Calu3 (cell line): Measurements from ENCODE around the gene PRKAG2.

GRCh38 chr7:151405450-151406067 is 4.3 kb downstream of the WDR86 start:
- PRO-cap, result no peak

DNA sequence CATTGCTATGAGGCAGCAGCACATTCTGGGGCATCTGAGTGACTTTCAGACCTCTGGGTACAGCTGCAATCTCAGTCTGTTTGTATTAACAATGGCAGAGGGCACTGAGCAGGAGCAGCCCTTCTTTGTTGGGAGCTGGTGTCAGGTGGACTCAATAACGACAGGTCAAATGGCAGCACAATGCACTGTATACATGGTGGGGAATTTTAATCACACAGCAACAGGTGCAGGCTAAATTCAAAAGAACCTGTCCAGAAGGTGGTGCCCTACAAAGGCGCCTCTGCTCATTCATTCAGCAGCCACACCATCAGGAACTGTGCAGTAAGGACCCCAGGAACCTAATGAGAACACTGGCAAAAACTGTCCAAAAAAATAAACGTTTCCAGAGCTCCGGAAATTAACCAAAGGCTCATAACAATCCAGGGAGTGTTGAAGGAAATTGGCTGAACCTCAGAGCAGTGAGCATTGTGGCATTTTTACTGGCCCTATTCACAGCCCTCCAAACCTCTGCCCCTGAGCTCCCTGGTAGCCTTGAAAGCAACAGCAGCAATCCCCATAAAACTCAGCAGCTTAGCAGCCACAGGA is 22.0 kb upstream of the CRYGN start:
- PRO-cap, result no peak

- PRO-cap, result no peak
Measured at GRCh38 chr7:151472721-151473302, 32.9 kb upstream of the CRYGN start.

- PRO-cap, result no peak
Measured at GRCh38 chr7:151560199-151560669, 40.5 kb upstream of the RHEB start.

DNA sequence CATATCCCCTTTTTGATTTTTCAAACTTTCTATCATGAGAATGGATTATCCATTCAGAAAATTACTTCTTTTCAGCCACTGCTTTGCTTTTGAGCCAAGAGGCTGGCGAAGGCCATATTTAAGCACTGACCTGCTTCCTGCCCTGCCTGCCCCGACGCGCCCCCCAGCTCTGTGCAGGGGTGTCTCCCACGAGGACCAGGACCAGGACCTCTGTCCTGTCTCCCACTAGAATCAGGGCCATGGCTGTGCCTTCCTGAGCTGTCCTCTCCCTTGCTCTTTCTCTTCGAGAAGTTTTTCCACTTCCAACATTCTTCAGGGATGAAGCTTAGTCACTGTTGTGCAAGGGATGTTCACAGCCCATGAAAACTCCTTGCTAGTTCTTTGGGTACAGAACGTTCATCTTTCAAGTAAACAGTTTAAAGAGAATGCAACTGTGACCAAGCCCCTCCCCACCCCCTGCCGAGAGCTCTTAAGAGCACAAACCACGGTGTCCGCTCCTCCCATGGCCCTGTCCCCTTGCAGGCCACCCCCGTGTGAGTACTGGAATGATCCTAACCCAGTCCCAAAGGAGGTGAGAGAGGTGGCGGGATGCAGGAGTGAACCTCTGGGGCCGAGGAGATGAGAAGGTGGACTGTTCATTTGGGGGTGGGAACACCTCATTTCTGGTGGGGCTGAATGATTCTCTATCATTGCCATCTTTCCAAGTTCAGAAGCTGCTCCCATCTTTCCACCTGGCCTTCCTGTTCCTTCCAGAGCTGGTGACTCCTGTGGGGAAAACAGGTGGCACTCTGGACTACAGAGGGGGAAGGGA is 161.1 kb upstream of the RHEB start:
- PRO-cap, result no peak

DNA sequence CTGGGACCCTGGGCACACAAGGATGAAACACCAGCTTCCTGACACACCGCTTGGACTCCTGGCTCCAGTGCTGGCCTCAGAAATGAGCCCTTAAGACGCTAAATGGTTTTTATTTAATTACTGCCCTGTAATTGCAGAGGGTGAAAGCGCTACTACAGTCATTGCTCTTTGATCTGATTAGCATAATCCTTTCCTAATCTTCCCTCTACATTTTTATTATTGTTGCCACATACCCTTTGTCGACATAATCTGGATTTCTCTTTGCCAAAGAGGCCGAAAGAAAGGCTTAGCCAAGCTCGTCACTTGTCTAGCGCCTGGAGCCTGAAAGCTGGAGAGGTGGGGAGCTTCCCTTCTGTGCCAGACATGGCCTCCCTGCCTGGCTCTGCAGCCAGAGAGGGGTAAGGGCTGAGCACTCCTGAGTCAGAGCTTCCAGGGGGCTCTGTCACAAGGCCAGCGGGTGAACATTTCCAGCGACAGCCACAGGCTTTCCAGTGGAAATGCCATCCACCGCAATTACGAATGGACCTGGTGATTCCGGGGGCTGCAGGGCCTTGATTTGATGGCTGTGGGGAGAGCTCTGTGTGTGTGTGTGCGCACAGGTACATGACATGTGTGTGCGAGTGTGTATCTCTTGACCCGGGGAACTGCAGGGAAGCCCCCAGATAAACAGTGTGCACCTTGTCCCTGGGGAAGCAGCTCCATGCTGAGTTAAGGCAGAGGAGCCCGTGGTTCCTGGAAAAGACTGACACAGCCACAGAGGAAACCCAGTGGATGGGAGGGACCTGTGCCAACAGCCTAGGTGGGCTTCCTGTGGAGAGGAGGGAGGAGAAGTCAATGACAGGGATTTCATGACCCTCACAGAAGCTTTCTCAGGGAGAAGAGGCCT is 145.7 kb downstream of the PRKAG2 start:
- PRO-cap, result no peak

- PRO-cap, result no peak
Measured at GRCh38 chr7:151740341-151740849, 136.5 kb downstream of the PRKAG2 start.

- PRO-cap, result no peak
Measured at GRCh38 chr7:151742615-151743137, 134.2 kb downstream of the PRKAG2 start.

DNA sequence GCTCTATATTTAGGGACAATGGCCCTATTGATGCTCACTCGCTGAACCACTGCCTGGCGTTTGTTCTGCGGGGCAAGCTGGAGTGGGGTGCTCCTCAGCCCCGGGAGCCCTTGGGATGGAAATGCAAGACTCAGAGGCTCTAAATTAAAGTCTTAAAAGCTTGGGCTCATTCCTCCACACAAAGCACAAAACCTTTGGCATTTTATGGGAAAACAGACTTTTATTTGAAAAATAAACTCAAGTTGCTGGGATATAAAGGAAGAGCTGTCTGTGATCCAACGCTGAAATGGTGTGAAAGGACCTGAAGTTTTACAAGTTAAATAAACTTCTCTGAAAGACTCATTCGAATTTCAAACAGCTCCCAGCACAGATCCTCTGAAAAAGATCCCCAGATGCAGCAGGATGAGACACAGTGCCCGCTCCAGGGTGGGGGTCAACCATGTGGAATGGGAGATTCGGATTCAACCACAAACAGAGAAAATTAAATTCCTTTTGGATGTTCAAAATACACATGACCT is 119.8 kb downstream of the PRKAG2 start:
- PRO-cap, result no peak

DNA sequence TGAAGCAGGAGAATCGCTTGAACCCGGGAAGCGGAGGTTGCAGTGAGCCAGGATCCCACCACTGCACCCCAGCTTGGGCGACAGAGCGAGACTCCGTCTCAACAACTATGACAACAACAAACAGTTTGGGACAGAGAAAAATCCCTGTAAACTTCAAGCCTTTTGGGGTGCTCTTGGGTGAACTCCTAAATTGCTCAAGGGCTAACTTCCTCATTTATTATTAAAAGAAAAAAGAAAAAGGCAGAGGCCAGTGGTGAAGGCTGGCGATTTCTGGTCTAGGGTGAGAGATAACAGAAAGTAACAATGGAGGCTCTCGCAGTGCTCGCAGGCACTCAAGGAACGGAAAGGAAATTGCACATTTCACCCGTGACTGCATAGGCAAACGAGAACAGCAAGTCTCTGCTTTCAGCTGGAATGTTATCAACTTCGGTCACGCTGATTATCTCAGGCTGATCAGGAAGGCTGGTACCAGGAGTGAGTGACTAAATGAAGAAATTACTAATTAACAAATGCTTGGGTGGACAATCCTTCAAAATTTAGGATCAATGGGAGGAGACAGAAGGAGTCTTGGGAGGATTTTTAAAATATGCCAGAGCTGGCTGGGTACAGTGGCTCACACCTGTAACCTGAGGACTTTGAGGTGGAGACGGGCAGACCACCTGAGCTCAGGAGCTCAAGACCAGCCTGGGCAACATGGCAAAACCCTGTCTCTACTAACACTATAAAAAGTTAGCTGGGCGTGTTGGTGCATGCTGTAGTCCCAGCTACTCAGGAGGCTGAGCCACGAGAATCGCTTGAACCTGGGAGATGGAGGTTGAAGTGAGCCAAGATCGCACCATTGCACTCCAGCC is 70.6 kb downstream of the PRKAG2 start:
- PRO-cap, result no peak

DNA sequence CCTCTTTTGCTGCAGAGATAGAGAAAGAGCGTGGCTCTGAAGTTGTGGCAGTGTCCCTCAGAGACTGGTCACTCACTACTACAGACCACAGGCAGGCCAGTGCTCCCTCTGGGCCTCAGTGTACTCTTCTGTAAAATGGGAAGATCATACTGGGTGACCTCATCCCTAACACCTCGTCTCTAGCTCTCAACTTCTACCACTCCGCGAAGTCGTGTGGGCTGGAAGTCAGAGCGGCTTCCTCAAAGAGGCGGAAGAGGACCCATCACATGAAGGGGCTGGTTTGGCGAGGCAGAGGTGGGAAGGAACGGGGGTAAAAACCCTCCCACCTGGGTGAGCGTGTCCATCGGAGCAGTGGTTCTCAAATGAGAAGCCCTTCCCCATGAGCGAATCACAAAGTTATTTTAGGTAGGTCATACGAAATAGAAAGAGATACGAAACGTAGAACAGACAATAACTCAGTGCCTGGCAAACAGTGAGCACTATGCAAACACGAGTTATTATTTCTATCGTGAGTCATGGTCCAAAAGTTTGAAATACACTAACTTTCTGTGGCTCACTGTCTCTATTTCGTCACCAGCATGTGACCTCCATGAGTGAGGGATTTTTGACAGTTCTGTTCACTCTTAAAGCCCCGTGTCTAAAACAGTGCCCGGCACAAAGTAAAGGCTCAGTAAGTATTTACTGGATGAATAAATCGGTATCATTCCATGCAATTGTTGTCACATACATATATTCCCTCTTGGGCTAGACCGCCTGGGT is 32.6 kb downstream of the PRKAG2 start:
- PRO-cap, result unidirectional peak, minus-strand start at position 371 of the sequence

DNA sequence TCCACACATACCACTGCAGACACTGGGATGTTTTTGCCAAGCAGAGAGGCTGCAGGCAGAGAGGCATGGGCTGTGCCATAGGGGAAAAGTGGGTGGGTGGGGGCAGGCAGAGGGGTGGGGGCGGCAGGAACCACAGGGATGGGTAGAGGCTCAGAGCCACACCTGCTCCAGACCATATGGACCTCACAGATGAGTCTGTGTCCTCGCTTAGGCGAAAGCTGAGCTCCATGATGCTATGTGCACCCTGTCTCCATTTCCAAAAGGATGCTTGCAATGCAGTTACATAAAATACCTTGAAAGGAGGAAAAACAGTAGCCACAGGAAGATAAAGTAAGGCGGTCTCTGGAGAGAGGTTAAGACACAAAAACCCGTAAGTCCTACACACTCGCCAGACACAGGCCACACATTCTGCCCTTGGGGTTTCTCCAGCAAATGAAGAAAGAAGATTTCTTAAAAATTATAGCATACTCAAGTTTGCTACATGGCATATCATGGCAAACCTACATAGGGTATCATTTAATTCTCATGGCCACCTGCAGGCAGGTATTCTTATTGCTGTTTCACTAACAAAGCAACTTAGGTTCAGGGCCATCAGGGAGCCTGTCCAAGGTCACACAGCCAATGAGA is 21.2 kb downstream of the PRKAG2 start:
- PRO-cap, result no peak

DNA sequence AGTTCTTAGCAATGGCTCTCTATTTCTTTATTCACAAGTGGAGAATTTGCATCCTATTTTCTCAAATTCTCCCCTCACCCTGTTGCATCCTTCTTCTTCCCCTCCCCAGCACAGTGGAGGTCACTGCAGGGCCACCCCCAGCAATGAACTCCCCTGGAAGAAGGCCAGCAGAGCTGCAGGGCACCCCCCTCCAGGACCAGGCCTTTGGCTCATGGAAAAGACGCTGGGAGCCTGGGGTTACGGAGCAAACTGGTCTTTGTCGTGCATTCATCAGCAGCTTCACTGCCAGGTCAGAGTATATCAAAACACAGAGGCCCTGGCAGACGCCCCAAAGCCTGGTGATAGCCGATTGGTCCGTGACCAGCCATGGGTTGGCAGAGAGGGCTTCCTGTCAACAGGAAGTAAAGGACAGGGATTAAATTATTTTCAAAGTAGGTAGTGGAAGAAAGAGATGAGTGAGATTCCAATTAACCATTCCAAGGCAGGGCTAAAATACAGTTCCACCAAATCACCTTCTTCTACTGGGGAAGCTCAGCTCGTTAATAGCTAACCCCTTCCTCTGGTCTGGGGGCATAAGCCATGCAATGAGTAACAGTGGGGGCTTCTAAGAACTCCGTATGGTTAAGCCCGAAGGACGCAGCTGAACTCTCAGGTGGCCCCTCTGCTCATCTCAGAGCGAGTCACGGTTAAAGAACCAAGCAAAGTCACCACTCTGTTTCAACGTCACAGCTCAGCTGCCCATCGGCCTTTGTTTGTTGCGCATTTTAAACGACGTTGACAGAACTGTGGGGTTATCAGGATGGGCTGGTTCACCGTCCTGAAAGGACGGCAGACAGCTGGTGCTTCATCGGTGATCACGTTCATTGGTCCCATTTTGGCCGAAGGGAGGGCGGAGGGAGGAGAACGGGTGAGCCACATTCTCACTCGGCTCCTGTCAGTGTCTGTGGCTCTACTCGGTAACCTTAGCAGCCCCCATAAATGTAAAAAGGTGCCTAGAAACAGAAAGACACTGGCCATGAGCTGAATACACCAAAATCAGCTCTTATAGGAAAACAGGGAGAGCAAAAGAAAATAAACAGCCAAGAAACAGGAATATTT is 8.8 kb downstream of the PRKAG2 start:
- PRO-cap, result no peak

DNA sequence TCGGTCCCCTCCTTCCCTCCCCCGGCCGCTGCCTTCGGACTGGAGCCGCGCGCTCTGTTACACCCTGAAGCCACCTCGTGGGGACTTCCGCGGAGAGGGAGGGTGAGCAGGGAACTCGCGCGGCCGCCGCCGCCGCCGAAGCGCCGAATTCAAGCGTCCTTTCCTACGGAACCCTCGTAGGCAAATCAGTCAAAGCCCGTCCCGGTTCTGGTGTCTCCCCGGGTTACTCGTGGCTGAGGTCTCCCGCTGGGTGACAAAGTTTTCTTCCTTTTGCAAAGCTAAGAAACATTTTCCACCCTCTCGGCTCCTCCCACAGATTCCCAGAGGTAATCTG is 286 bp downstream of the PRKAG2 start:
- PRO-cap, result no peak

- PRO-cap, result unidirectional peak, minus-strand start at chr7:151877583
Measured at GRCh38 chr7:151876996-151877919, at the start of gene PRKAG2. Gene PRKAG2, minus strand, starts transcription at chr7:151877115.

- PRO-cap, result no peak
Measured at GRCh38 chr7:151878360-151878643, 1.4 kb upstream of the PRKAG2 start.

GRCh38 chr7:152166999-152167590 is 141.6 kb downstream of the GALNT11 start:
- PRO-cap, result no peak

DNA sequence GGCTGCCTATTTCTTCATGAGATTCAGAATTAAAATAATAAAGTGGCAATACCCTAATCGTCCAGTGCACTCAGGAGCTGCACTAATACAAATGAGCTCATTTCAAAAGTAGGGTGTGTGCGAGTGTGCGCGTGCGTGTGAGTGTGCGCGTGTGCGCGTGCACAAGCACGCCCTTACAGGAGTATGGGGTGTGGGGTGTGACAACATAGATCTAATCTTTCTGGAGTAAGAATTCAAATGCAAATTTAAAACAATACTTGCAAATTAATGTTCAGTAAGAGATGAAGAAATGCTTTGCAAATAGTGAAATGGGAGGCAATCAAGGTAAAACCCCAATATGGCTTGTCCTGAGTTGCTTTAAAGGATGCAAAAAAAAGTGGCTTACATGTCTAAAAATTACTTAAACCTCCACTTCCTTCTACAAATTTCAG is 2.1 kb downstream of the KMT2C start:
- PRO-cap, result no peak

- PRO-cap, result no peak
Measured at GRCh38 chr7:152434149-152434822, 1.5 kb downstream of the KMT2C start.

DNA sequence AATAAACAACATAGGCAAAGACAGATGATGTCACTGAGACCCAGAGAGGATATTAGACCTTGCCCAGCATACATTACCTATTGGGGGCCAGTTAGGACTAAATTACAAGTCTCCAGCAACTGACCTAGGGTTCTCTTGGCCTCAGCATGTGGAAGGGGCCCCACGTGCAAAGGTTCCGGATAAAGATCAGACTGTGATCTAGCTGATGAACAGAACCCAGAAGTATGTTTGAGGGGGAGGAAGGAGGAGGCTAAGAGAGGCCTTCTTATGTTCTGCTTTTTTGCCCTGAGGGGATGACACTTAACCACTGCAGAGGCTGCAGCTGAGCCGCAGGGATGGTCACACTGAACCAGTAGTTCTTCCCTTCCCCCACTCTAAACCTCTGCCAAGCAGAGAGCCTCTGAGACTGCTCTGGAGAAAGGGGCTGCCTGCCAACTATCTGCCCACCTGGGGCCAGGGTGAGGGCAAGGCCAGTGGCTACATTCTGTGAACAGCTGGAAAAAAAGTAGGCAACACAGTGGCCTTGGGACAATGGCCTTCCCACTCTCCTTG is 24.0 kb upstream of the KMT2C start:
- PRO-cap, result no peak